Esophagus squamous epithelium (tissue), 4 donors: Measurements from ENCODE around the genes LLGL1 and TOP3A.

DNA sequence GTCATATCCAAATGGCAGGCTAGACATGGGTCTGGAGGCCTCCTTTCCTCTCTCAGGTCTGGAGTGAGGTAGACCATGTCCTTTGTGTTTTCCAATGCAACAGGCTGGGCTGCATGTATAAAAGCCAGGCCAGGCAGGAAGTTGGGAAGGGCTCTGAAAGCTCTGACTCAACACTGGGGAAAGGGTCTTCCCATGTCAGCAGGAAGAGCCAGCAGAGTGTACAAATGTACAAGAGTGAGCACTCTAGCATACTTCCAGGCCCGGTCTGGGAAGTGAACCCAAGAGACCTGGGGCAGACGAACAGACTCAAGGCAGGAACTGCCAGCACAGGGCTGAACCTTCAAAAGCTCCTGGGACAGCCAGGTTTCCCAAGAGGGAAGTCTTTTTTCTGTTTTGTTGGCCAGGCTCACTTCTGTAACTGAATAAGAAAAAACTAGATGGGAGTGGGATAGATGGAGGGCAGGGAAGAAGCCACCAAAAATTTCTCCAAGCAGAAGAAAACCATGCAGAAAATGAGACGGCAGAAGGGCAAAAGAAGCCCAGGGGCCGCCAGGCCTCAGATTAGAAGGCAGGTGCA, 6.9 kb downstream of the ATPAF2 start:
- PRO-cap = no peak
- RAMPAGE, long total RNA, 4 experiments = no peak in any of the 4 experiments

DNA sequence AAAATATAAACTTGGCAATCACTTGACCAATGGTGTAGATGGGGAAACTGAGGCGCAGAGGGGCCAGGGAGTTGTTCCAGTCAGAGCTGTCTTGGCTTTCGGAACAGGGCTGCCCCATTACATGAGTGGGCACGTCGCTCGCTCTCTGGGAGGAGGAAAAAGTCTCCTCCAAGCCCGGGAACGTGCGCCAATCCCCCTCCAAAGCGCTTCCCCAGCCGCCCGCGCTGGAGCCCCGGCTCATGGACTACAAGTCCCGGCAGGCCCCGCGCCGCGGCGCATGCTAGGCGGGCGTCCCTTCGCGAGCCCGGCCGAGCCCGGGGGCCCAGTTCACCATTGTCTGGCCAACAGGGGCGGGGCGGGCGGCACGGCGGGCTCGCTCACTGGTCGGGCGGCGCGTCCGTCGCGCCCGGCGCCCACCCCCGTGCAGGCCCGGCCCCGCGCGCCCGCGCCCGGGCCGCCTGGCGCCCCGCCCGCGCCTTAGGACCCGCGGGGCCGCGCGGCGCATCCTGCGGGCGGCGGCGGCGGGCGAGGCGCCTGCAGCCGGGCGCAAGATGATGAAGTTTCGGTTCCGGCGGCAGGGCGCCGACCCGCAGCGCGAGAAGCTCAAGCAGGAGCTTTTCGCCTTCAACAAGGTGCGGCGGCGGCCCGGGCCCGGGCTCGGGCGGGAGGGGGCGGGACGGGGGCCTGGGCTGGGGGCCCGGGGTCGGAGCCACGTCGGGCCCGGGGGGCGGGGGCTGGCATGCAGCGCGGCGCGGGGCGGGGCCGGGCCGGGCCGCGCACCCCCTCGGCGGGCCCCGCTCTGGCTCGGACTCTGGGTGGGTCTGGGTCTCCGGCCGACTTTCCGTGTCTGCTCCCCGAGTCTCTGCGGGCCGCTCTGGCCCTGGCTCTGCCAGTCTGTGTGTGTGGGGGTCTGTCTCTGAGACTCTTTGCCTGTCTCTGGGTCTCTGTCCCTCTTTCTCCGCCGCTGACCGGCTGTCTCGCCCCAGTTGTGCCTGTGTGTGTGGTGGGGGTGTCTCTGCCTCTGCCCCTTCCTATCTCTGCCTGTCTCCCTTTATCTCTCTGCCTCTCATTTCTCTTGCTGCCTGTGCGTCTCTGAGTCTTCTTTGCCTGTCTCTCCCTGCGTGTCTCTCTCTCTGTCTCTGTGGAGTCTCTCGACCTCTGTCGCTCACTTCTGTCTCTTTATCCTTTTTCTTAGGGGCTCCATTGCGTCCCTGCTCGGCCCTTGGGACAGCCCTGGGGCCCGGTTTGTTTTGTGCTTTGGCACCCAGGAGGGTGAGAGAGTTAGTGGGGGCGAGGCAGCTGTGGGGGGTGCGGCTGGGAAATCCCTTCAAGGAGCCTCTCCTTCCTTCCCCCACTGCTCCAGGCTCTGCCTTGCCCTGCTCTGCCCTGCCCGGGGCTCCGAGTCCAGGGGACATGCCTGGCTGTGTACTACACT, at the start of gene LLGL1:
Gene LLGL1 (plus strand): TSS at position 504 of the 1,435 bp plus-strand sequence.
- PRO-cap = bidirectional peak, plus-strand start at position 504 of the sequence, minus-strand start at position 246 of the sequence; unidirectional peak, minus-strand start at position 1,153 of the sequence
- RAMPAGE, long total RNA, 4 experiments = no peak in any of the 4 experiments

- PRO-cap = bidirectional peak, plus-strand start at chr17:18258001, minus-strand start at chr17:18257894; bidirectional peak, plus-strand start at chr17:18258182, minus-strand start at chr17:18258242; bidirectional peak, plus-strand start at chr17:18258552, minus-strand start at chr17:18258439
- RAMPAGE, long total RNA, 4 experiments = no peak in any of the 4 experiments
These were observed 589 bp downstream of the FLII start for GRCh38 chr17:18257828-18258469.

GRCh38 chr17:18314417-18315136, at the start of gene TOP3A:
Gene TOP3A, minus strand, starts transcription at chr17:18314994.
- PRO-cap = bidirectional peak, plus-strand start at chr17:18315293, minus-strand start at chr17:18314930
- RAMPAGE, long total RNA, 4 experiments = start-site peak on the minus strand in 4 of 4 experiments, at chr17:18314923-18314987 at its widest, 54 to 78 reads per replicate

DNA sequence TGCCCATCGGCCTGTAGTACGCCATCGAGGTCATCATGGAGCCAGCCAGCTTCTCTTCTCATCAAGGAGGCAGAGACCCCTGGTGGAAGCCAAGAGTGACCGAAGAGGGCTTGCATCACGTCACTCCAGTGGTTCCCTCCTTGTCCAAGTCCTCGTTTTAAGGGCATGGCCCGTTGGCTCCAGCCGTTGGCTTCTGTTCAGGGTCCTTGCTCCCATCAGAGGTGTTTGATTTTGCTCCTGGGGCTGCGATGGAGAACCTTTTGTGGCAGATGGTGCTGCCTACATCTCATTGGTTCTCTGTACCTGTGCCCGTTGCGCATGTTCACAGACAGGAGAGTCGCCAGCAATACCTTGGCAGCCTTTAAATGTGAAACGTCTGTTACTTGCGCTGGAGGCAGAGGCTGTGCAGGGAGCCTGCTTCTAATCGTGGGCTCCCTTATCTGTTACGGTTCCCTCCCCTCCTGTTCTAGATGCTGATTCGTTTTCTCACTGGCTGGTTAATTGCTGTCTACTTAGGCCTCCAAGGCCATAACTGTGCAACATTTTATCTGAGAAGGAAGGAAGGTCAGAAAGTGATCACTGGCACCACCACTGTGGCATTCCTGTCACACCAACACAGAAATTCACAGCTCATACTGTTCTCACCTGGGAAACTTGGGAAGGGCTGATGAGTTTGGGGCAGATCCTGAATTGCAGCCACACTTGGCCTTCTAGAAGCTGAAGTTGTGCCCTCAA, 9.6 kb downstream of the SMCR8 start:
- PRO-cap = no peak
- RAMPAGE, long total RNA, 4 experiments = no peak in any of the 4 experiments

- PRO-cap = no peak
- RAMPAGE, long total RNA, 4 experiments = no peak in any of the 4 experiments
These were observed 10.9 kb downstream of the SMCR8 start for GRCh38 chr17:18325801-18326502.

GRCh38 chr17:18950880-18951243, 1.1 kb upstream of the SLC5A10 start:
- PRO-cap = no peak
- RAMPAGE, long total RNA, 4 experiments = no peak in any of the 4 experiments

DNA sequence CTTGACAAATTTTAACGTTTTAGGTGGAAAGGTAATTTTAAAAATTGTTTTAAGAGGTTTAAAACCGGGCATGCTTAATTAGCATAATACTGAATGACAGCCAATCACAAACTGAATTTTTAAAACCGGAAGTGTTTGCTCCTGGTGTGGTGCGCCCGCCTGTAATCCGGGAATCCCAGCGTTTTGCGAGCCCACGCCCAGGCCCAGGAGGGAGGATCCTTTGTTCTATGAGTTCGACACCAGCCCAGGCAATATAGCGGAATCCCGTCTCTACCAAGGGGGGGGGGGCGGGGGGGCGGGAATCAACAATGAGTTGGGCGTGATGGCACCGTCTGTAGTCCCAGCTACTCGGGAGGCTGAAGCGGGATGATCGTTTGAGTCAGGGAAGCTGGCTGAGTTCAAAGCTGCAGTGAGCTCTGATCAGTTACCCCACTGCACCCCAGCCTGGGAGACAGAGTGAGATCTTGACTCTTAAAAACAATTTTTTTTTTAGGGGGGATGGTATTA, 17.6 kb upstream of the GRAP start:
- PRO-cap = no peak
- RAMPAGE, long total RNA, 4 experiments = no peak in any of the 4 experiments

GRCh38 chr17:19263934-19264080, 26.6 kb downstream of the EPN2 start:
- PRO-cap = no peak
- RAMPAGE, long total RNA, 4 experiments = no peak in any of the 4 experiments

DNA sequence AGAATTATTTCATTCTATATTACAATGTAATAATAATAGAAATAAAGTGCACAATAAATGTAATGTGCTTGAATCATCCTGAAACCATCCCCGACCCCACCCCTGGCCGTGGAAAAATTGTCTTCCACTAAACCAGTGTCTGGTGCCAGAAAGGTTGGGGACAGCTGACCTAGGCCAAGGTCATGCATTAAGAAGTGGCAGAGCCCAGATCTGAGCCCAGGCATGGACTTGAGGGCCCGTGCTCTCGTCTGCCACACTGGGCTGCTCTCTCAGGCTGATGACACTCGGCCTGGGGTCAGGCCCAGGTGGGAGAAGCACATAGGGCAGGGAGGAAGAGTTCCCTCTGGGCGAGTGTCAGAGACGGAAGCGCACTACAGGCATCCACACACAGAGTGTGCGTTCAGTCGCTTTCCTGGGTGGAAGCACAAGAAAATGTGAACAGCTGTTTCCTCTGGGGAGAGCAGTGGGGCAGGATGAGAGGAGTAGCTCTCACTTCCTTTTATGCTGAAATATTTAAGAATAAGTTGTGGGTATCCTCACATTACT, 59.8 kb downstream of the B9D1 start:
- PRO-cap = no peak
- RAMPAGE, long total RNA, 4 experiments = no peak in any of the 4 experiments

DNA sequence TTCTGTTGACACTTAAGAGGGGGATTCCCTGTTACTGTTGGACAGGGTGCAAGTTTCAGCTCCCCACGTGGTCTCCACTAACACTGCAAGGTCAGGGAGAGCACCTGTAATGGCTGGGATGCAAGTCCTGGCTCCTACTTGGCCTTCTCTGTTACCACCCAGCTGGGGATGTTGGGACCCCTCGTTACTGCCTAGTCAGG, 10.6 kb upstream of the MFAP4 start:
- PRO-cap = no peak
- RAMPAGE, long total RNA, 4 experiments = no peak in any of the 4 experiments

- PRO-cap = no peak
- RAMPAGE, long total RNA, 4 experiments = no peak in any of the 4 experiments
These were observed 36.2 kb downstream of the RNF112 start for GRCh38 chr17:19446995-19447788.

DNA sequence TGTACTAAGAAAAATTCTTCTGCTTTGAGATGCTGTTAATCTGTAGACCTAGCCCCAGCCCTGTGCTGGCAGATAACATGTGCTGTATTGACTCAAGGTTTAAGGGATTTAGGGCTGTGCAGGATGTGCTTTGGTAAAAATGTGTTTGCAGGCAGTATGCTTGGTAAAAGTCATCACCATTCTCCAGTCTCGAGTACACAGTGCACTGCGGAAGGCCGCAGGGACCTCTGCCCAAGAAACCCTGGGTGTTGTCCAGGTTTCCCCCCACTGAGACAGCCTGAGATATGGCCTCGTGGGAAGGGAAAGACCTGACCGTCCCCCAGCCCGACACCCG, 13.9 kb upstream of the SLC47A1 start:
- PRO-cap = no peak
- RAMPAGE, long total RNA, 4 experiments = no peak in any of the 4 experiments

DNA sequence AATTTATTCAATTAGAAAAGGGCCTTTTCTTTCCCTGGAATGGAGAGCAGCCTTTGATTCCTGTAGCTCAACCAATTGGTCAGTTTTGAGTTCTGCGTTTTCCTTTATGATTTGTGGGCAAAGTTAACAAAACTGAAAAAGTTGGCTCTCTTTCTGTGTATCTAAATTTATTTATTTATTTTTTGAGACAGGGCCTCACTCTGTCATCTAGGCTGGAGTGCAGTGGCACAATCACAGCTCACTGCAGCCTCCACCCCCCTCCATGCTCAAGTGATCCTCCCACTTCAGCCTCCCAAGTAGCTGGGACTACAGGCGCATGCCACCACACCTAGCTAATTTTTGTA, 6.8 kb upstream of the SLC47A1 start:
- PRO-cap = no peak
- RAMPAGE, long total RNA, 4 experiments = no peak in any of the 4 experiments

- PRO-cap = no peak
- RAMPAGE, long total RNA, 4 experiments = no peak in any of the 4 experiments
These were observed 23.4 kb downstream of the ALDH3A2 start for GRCh38 chr17:19671732-19672534.

GRCh38 chr17:20204925-20205994, 196.1 kb downstream of the SPECC1 start:
- PRO-cap = no peak
- RAMPAGE, long total RNA, 4 experiments = no peak in any of the 4 experiments

GRCh38 chr17:20588584-20588967, 9.1 kb downstream of the CDRT15L2 start:
- PRO-cap = unidirectional peak, plus-strand start at chr17:20588841
- RAMPAGE, long total RNA, 4 experiments = no peak in any of the 4 experiments

DNA sequence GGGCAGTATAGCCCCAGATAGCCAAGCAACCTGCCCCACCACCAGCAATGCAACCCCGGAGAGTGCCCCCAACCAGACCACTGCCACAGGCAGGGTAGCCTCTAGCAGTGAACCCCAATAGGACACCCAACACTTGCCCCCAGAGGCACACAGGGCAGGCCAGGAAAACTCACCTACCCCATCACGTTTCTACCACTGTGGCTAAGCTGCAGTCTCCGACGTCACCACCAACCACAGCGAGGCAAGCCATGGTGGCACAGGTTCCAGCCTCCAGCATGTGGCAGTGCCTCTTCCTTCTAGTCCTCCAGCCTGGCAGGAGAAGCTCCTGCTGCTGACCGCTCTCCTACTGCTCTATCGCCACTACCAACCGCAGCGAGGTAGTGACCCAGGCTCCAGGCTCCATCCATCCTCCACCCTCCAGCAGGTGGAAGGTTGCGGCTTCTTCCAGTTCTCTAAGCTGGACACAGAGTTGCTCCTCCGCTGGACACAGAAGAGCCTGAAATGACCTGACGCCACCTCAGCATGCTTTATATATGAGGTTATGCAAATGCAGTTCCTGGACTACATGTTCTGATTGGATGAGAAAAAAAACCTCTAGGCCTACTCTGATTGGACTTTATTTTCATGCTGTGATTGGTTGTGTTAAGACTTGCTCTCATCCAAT, 175.0 kb downstream of the USP22 start:
- PRO-cap = no peak
- RAMPAGE, long total RNA, 4 experiments = no peak in any of the 4 experiments

DNA sequence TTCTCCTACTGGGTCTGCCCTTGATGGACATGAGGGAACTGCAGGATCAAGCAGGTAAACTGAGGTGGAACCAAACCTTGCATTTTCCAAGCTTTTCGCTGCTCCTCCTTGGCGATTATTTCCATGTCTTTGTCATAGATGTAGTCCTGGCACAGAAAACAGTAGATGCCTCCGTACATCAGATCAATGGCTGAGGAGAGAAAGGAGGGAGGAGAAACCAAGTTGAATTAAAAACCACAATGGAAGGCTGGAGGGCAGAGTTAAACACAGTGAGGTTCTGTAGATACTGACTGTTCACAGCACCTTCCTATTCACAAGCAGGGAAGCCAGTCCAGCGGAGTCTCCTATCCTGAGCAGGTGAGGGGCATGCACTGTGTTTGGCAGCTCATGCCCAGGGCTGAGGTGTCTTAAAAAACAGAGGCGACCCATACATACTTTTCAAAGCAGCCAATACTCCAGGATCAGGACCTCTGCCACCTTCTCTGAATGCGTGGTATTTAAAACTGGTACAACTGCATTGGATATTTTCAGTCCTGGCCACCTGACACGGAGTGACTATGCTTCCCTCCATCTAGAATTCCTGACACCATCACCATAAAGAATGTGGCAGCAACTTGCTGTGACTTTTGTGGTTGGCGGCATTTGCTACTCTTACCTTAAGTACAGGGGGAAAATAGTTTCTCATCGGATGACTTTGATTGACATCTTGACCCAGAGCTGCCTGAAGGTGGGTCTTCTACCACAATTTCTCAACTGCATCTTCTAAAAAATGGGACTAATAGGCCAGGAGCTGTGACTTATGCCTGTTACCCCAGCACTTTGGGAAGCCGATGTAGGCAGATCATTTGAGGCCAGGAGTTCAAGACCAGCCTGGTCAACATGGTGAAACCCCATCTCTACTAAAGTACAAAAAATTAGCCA, 21.5 kb downstream of the USP22 start:
- PRO-cap = no peak
- RAMPAGE, long total RNA, 4 experiments = no peak in any of the 4 experiments

DNA sequence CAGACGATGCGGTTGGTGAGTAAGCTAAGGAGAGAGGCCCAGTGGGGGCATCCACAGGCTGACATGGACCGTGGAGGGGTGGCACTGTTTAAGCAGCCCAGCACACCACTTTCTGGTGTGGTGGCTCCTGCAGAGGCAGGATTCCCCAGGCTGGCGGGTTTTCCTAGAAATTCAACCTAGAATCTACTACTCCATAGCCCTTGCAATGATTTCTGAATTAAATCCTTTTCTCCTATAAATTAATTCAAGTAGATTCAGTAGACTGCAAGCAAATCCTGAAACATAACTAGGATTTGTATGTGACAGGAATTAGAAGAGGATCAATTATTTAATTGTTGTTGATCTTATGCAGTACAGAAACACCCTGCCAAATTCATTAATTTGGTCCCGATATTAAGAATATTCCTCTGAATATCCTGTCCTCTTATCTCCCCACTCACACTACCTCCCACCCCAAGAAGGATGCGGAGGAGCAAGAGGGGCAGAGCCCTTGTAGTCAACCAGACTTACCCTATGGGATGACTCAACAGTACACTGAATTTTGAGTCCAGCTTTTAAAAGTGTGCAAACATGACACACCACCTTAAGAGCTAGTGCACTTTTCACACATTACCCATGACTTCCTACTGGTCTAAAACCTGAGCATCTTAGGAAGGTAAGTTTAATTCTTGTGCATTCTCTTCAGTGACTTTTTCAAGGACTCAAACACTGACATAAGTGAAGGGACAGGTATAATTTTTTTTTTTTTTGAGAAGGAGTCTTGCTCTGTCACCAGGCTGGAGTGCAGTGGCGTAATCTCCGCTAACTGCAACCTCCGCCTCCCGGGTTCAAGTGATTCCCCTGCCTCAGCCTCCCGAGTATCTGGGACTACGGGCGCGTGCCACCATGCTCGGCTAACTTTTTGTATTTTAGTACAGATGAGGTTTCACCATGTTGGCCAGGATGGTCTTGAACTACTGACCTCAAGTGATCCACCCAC, 9.5 kb downstream of the USP22 start:
- PRO-cap = no peak
- RAMPAGE, long total RNA, 4 experiments = no peak in any of the 4 experiments